A375 (cell line): ENCODE data around the genes GBP1 and LRRC8C.

DNA sequence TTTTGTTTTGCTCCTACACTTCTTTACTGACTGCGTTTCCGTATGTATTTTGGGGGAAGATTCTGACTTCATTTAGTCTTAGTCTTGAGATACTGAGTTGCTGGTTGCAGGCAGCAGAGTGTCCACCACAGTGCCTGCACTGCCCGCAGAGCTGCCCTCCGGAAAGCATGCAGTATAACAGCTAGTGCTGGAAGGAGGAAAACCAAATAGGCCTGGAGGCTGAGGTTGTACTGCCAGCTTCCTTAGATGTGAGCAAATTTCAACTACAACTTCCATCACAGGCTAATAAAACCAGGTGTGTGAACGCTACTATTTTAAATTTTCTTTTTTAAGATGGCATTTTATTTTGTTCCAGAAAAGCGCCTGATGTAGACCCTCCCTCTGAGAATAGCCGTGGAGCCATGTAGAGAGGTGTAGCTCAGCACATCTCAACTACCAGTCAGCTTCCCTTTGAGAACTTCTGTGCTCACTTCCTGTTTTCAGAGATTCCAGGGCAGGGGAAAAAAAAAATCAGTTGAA lies 17.5 kb downstream of the LMO4 start:
- RAMPAGE, long total RNA, result no peak

GRCh38 chr1:87584597-87585025 lies 255.9 kb downstream of the LMO4 start:
- RAMPAGE, long total RNA, result no peak

GRCh38 chr1:87786729-87787285 lies 458.1 kb downstream of the LMO4 start:
- RAMPAGE, long total RNA, result no peak

GRCh38 chr1:87805565-87806489 lies 477.1 kb downstream of the LMO4 start:
- RAMPAGE, long total RNA, result no peak

GRCh38 chr1:88768652-88769416 lies 84.8 kb downstream of the PKN2 start:
- RAMPAGE, long total RNA, result no peak

- RAMPAGE, long total RNA, result no peak
Observed at GRCh38 chr1:88982594-88983416, 9.6 kb downstream of the KYAT3 start.

- RAMPAGE, long total RNA, result no peak
Observed at GRCh38 chr1:89045224-89045665, 19.8 kb downstream of the GBP1 start.

GRCh38 chr1:89064728-89065648 lies at the start of gene GBP1:
TSS of gene GBP1 (minus strand) at chr1:89065208.
- RAMPAGE, long total RNA, result no peak

DNA sequence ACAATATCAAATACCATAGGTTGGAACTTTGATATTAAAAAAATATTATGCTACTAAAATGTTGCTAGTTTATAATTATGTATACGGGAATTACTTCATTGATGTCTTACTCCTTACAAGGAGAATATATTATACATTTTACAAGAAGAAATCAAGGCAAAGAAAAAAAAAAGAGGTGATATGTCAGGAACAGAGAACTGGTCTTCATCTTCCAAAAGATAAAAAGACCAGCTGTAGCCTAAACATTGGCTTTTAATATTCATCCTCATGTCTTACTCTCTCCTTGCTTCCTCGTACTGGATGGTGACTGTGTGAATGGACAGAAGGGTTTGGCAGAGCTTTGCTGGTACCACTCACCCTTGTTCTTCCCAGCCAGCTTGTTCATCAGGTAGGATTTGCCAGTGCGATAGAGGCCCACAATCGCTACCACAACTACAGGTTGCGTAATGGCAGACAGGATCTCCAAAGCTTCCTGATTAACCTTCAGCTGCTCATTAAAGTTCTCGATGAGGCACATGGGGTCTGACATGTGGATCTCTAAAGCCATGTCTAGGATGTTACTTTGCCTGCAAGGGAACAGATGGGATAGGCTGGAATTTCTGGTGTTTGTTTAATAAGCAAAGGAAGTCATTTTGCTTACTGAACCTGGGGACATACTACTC lies 3.5 kb downstream of the GBP5 start:
- RAMPAGE, long total RNA, result no peak

- RAMPAGE, long total RNA, result no peak
Observed at GRCh38 chr1:89277608-89278133, 5.0 kb upstream of the GBP5 start.

DNA sequence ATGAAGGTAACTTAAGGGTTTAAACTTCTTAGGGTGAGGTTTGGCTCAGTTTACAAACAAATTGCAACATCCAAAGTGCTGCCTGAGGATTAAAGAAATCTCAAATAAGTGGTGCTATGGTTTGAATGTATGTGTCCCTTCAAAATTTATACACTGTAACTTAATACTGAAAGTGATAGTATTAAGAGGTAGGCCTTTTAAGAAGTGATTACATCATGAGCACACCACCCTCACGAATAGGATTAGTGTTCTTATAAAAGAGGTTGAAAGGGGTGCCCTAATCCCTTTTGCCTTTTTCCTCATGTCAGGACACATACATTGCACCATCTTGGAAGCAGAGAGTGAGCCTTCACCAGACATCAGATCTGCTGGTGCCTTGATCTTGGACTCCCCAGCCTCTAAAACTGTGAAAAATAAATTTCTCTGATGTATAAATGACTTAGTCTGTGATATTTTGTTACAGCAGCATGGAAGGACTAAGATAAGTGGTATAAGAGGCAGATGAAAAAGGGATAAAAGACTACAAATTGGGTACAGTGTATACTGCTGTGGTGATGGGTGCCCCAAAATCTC lies 6.6 kb upstream of the GBP5 start:
- RAMPAGE, long total RNA, result no peak

GRCh38 chr1:89453233-89453730 lies 71.3 kb upstream of the LRRC8B start:
- RAMPAGE, long total RNA, result no peak

DNA sequence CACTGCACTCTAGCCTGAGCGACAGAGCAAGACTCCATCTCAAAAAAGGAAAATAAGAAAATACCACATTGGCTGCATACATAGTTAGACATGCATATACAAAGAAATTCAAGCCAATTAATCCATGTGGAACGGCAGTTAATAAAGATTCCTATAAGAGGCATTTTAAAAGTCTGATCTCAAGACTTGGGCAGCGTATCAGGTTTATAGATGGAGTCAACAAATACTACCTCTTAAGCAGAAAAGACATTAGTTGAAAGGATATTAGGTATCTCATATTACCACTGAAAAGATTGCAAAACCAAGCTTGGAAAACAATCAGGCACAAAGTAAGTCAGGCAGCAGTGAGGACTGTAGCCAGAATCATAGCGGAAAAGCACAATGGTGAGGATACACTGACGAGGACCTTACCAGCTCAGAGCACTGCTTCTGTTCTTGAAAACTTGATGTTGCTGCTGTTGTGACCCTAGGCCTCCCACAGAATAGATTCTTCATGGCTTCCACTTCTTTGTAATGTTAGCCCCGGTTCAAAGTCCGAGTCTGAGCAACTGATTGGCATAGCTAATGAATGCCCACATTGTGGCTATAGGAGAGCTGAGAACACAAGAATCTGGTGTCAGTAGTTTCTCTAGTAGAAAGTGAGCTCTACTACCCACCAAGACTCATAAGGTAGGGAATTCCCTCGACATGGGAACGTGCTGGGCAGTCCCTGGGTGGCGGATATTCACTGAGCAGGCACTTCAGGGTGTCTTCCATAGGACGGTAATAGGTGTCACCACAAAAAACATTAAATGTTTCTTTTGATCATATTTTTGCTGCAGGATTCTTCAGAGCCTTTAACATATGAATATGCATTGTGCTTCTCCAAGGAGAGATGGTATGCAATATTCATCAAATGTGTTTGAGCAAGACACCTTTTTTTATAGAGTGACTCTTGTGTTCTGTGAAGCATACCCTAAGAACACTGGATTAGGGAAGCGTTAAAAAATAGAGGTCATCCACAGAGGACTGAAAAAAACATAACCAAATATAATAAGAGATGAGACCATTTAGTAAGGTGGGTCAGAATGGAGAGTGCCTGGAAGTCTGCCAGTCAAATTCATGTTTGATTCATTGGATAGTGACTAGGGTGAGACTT lies 45.1 kb upstream of the LRRC8C start:
- RAMPAGE, long total RNA, result no peak

- RAMPAGE, long total RNA, result no peak
Observed at GRCh38 chr1:89632841-89633869, at the start of gene LRRC8C. TSS of gene LRRC8C (plus strand) at chr1:89633120.

GRCh38 chr1:89645038-89645684 lies 12.2 kb downstream of the LRRC8C start:
- RAMPAGE, long total RNA, result no peak

DNA sequence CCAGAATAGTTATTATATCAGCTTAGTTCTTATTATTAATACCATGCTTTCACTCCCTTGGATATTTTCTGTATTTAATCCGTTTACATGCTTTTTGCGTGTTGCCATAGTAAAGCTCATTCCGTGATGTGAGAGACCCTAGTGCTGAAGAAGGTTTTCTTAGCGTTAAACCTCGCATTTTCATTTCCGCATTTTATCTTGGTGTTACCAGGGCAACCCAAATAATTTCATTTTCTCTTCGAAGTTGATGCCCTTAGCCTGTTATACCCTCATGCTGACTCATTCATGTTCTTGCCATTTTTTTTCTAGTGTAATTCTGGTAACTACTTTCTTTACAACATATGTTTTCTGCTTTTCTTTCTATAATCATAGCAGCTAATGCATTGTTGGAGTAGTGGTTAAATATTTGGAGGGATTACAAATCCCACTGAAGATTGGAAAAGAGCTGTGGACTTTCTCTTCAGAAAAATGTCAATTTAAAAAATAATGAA lies 37.3 kb downstream of the LRRC8C start:
- RAMPAGE, long total RNA, result no peak

DNA sequence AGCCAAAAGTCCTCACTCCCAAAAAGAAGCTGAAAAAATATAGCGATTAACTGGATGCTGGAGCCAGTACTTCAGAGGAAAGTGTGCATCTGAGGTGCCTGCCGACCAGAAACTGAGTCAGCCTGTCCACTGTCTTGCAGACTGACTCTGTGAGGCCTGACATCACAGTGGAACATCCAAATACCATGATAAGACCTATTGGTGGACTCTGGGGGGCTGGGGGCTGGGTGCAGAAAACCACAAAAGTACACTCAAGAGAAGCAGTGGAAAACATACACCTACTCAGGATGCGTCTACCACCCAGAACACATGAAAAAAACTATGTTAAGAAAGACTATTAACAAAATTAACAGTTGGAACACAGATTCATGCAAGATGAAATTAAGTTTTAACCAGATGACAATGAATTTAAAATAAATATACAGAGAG lies 69.1 kb downstream of the LRRC8C start:
- RAMPAGE, long total RNA, result no peak

DNA sequence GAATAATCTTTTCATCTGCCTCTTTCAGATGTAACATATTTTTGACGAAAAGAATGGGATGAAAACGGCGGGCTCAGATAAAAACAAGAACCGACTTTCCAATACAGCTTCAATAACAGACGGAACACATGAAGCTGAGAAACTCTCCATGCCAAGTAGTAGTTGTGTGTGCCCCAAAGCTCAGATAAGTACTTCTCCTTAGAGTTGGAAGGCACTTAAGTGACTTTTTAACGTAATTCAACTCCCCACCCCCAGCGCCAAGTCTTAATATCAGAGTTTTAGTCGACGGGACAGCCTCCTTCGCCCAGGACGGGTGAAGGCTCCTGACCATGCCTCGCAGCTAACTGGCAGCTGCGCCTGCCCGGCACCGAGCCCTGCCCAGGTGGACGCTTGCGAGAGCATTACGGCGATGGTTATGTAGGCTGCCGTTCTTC lies 467 bp upstream of the LRRC8D start:
- RAMPAGE, long total RNA, result no peak

- RAMPAGE, long total RNA, result no peak
Observed at GRCh38 chr1:90007421-90007980, 12.6 kb downstream of the ZNF326 start.

- RAMPAGE, long total RNA, result no peak
Observed at GRCh38 chr1:90850533-90850852, 133.4 kb upstream of the BARHL2 start.